ENCODE measurements around the genes GPR15, COL8A1 and FILIP1L.

GRCh38 chr3:98427901-98428273 is 35.1 kb upstream of the OR5K1 start:
- PRO-cap, result no peak

- PRO-cap, result no peak
Measured at GRCh38 chr3:98525418-98525923, 2.8 kb upstream of the CLDND1 start.

DNA sequence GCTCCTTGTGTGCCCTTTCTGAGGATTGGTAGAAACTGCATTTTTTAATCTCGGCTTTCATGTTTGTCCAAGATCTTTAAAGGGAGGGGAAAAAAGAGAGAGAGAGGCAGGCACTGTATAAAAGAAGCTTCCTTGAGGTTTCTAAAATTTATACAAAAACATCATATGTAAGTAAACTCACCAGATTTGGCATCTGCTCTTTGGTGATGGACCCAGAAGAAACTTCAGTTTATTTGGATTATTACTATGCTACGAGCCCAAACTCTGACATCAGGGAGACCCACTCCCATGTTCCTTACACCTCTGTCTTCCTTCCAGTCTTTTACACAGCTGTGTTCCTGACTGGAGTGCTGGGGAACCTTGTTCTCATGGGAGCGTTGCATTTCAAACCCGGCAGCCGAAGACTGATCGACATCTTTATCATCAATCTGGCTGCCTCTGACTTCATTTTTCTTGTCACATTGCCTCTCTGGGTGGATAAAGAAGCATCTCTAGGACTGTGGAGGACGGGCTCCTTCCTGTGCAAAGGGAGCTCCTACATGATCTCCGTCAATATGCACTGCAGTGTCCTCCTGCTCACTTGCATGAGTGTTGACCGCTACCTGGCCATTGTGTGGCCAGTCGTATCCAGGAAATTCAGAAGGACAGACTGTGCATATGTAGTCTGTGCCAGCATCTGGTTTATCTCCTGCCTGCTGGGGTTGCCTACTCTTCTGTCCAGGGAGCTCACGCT is at the start of gene GPR15:
TSS of gene GPR15 (plus strand) at position 151 of the 733 bp plus-strand sequence.
- PRO-cap, result no peak

- PRO-cap, result no peak
Measured at GRCh38 chr3:99638182-99638947, at the start of gene COL8A1. Gene COL8A1, plus strand, starts transcription at chr3:99638594.

DNA sequence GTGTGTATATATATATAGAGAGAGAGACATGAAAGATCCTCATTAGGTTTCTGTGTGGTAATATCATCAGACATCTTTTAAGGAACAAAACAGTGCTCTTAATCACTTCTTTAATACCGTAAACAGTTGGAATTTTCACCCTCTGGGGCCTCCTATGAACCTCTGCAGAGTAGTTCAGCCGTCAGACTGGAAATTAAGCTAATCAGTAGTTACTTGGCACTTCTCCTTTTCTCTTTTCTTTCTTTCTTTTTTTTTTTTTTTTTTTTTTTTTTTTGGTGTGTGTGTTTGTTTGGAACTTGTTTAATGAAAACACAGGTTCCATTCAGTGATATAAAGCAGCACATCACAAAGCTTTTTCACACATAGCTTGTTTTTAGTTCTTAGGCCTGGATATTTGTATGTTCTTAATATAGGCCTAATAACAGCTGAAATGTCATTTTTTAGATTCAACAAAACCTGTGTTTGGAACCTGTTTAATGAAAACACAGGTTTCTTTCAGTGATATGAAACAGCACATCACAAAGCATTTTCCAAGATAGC is 139.9 kb downstream of the CMSS1 start:
- PRO-cap, result no peak

- PRO-cap, result no peak
Measured at GRCh38 chr3:99960858-99961355, 143.2 kb downstream of the CMSS1 start.

GRCh38 chr3:100114222-100115206 is at the start of gene FILIP1L:
Gene FILIP1L, minus strand, starts transcription at chr3:100114501.
- PRO-cap, result no peak

- PRO-cap, result no peak
Measured at GRCh38 chr3:100364677-100365697, 30.4 kb downstream of the NIT2 start.

DNA sequence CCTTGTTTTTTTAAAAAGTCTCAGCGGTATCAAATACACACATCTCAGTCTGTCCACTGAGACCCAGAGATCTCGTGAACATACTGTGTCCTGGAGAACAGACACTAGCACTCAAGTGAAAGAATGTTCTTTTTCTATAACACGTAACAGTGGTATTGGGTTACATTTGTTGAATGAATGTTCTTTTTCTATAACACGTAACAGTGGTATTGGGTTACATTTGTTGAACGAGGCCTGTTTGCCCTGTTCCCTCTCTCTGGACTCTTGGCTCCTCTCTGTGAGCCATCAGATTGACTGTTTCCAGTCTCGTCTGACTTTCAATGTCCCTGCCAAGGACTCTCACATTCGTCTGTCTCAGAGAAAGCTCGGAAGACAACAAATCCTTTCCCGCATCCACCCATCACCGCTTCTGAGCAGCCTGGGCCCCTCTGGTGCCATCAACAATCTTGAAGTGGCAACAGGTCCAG is 7.9 kb downstream of the TMEM45A start:
- PRO-cap, result no peak

GRCh38 chr3:100504150-100504532 is 11.7 kb downstream of the TMEM45A start:
- PRO-cap, result no peak

DNA sequence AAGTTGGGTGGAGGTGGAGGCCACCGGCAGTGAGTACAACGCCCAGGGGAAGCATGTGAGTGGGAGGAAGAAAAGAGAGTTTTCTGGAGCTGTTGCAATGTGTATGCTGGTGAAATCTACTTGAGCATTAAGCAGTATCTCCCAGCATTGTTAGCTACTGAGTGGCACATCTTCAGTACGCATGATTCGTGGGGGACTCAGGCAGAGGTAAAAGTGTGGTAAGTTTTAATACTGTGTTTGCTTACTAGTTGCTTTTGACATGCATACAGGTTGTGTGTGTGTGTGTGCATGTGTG is 26.6 kb downstream of the TMEM45A start:
- PRO-cap, result no peak

DNA sequence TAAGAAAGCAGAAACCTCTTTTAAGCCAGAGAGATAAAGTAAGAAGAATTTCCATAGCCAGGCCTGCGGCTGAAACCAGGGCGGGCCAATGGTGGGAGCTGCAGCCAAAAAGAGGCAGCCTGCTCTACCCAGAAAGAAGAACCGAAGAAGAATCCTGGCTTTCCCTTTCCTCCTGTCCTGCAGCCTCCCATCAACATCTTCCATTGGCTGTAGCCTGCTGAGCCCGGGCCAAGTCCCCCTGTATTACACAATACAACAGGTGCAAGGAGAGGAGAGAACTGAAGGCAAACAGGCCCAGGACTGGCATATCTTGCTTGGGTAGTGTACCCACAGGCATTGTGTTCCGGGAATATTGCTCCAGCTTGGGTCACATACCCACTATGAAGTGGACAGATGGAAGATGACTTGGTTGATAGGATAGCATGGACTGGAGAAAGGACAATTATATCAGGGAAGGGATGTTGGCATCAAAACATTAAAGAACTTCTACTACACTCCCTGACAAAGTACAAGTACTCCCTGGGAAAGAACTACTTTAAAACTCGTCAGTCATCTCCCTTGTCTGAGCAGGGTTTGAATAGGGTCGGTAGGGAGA is 11.4 kb upstream of the TFG start:
- PRO-cap, result no peak

DNA sequence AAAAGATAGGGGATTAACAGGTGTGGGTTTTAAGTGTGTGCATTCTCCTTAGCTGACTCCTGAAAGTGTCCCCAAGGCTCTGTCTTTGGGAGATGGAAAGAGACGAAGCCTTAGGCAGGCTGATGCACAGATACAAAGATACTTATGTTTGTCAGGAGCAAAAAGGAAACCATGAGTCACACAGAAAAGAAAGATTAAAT is 23.8 kb upstream of the ABI3BP start:
- PRO-cap, result no peak

GRCh38 chr3:101170378-101170680 is 150.0 kb downstream of the IMPG2 start:
- PRO-cap, result no peak

DNA sequence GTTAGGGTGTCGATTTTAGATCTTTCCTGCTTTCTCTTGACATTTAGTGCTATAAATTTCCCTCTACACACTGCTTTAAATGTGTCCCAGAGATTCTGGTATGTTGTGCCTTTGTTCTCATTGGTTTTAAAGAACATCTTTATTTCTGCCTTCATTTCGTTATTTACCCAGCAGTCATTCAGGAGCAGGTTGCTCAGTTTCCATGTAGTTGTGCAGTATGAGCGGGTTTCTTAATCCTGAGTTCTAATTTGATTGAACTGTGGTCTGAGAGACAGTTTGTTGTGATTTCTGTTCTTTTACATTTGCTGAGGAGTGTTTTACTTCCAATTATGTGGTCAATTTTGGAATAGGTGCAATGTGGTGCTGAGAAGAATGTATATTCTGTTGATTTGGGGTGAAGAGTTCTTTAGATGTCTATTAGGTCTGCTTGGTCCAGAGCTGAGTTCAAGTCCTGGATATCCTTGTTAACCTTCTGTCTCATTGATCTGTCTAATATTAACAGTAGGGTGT is 82.2 kb downstream of the SENP7 start:
- PRO-cap, result no peak

- PRO-cap, result no peak
Measured at GRCh38 chr3:101517932-101518369, 4.9 kb upstream of the SENP7 start.

- PRO-cap, result no peak
Measured at GRCh38 chr3:101543077-101543597, 18.5 kb upstream of the TRMT10C start.

DNA sequence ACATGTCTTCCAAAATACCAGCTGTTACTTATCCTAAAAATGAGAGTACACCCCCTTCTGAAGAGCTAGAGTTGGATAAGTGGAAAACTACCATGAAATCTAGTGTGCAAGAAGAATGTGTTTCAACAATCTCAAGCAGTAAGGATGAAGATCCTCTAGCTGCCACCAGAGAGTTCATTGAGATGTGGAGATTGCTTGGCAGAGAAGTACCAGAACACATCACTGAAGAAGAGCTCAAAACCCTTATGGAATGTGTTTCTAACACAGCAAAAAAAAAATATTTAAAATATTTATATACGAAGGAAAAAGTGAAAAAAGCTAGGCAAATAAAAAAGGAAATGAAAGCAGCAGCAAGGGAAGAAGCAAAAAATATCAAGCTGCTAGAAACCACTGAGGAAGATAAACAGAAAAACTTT is 3.2 kb downstream of the TRMT10C start:
- PRO-cap, result no peak

- PRO-cap, result no peak
Measured at GRCh38 chr3:101567253-101568151, 5.8 kb downstream of the TRMT10C start.

GRCh38 chr3:101576510-101577272 is 2.7 kb downstream of the PCNP start:
- PRO-cap, result no peak